SJSA1 (cell line): ENCODE measurements around a stretch of chr3.

DNA sequence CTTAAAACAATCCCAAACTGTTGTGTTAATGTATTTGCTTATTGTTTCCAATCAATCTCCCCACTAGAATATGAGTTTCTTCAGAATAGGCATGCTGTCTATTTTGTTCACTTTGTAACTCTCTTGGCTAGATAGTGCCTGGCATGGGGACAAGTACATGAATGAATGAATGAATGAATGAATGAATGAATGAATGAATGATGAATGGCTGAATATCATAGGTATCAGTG lies 294.8 kb upstream of the GADL1 start:
- RAMPAGE, long total RNA, result no peak

DNA sequence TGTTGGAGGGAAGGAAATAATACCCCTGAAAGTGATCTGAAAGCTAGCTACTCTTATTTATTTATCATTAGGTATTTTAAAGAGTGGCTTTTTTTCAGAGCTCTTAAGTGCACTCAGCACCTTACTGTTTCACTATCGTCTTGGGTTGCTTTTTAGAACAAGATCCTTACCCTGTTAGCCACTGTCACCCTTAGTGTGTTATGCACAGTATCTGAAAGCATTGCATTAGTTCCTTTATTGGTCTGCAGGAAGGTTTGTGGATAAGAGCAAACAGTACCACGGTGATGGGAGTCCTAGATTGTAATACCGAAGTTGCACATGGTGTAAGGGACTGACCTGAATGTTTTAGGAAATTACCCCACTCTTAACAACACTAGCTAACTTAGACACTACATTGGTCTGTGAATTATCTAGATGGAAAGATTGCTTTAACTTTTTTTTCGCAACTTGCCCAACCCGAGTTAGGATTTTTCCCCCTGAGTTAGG lies 1.2 kb downstream of the STT3B start:
- RAMPAGE, long total RNA, result no peak

DNA sequence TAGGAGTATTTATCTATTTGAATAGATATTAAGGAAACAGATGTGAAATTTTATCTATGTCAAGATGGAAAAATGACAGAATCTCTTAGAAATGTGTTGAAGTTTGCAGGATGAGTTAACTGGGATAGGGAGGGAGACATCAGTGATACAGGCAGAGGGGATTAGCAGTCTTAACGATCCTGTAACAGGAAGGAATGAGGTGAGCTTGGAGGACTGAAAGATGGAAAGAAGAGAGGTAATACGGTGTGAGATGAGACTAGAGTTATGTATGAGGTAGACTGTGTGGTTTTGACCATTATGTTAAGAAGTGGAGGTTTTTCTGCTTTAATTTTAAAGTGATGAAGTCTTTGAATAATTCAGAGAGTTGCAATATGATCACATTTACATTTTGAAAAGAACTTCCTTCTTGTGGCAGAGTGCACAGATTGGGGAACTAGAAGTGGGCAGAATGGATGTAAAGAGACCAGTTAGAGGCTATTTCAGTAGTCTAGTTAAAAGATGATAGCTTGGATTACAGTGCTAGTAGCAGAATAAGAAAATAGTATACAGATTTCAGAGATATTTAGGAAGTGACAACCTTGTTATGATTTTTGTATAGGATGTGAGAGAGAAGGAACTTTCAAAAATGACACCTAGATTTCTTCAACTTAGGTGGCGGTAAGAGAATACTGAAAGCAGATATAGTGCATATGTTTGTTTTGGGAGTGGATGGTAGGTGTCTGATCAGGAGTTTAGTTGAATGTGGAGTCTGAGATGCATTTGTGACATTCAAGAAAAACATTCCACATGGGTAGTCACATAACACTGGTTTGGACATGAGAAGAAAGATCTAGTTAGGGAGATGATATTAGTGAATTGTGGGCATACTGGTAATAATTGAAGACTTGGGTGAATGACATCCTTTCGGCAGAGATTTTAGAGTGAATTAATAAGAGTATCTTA lies 40.5 kb downstream of the STT3B start:
- RAMPAGE, long total RNA, result no peak

- RAMPAGE, long total RNA, result no peak
Measured at GRCh38 chr3:31616906-31617135, 84.1 kb downstream of the STT3B start.

DNA sequence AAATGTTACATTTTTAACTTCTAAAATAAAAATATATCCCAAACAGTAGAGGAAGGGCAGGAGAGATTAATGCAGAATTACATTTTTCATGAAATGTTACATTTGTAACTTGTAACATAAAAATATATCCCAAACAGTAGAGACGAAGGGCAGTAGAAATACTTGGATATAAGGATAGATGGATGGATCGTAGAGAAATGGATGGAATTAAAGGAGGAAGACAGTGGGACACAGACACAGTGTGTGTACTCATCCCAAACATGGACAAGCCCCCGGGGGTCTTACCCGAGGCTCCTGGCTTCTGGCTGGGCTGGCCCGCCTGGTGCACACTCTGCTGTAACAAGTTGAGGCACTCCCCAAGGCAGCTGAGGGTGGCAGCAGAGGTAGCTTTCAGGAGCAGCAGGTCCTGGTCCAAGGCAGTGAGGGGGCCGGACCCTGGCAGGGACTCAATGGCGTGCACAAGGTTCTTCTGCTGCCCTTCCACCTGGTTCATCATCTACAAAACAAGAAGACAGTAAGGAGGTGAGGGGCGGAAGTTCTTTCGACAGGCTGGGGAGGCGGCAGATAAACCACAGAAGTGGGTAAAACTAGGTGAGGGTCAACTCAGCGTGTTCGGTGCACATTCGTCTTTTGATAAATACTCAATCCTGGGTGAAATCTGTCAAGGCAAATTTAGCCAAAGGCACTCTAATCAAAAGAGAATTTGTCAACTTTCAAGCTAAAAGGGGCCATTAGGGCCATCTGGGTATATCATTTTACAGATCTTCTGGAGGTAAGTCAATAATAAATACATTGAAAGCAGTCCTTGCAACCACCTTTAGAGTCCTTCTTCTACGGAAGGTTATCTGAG lies 215.1 kb downstream of the STT3B start:
- RAMPAGE, long total RNA, result no peak

GRCh38 chr3:32077059-32077915 lies 29.1 kb upstream of the GPD1L start:
- RAMPAGE, long total RNA, result no peak

- RAMPAGE, long total RNA, result no peak
Measured at GRCh38 chr3:32120418-32120756, 14.0 kb downstream of the GPD1L start.

DNA sequence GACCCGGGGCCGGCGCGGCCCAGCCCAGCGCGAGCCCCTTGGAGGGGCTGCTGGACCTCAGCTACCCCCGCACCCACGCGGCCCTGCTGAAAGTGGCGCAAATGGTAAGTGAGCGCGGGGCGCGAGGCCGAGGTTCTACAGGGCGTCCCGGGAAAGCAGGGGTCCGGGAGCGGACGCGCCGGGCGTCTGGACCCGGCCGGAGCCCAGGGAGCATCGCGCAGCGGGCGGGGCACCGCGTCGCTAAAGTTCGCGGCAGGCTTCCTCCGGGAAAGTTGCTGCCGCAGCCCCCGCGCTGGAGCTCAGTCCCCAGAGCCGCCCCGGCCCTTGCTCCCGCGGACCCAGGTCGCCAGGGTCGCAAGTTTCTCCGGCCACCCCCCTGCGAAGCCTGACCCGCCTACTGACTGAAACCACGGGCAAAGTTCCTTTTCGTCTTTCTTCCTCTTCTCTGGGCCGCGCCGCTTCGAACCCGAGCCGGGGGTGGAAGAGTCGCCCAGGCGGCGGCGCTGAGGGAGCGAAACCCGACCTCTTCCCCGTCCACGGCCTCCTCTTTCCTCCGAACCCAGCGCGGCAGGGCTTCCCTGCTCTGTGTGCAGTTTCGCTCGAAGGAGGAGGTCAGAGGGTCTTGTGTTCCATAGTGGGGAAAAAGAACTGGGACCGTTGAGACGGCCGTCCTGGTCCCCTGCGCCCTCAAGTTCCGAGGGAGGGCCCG lies 463 bp downstream of the CMTM7 start:
- RAMPAGE, long total RNA, result no peak

DNA sequence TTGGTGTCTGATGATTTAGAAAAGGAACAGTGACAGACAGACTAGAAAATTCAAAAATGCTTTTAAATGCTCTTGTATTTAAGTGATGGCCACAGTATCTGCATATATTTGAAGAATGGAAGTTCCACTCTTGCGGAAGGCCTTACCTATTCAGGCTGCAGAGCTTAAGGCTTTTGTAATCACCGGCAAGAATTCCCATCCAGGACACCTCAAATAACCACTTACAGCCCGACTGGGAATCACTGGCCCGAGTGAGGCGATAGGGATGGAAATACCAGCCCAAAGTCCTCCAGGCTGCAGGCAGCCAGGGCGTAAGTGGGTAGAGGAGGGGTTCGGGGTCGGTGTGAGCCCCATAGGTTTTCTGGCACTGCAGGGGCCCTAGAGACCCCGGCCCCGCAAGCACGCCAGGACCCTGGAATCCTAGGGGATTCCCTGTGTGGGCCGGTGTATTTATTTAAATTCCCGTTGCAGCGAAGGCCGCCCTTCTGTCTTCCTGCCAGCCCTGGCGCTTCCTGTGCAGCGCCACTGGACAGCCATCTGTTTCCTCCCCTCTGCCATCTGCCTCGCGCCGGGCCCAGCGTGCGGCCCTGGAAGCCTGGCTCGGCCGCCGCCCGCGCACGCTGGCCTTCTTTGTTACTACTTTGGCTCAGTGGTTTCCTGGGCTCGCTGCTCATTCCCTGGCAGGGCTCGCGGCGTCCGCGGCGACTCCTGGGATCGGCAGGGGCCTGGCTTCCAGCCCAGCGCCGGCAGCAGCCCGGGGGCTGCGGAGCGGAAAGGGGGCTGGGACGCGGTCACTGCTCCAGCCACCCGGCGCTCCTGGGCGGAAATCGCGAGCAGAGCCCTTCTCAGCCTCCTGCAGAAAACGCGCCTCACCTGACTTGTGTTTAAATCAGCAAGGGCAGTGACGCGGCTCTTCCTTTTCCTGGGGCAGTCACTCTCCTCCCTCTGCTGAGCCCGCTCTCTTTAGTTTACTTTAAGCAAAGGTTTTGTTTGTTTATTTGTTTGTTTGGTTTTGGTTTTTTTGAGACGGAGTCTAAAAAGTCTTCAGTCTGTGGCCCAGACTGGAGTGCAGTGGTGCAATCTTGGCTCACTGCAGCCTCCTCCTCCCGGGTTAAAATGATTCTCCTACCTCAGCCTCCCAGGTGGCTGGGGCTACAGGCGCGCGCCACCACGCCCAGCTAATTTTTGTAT lies 9.8 kb downstream of the CMTM7 start:
- RAMPAGE, long total RNA, result no peak

DNA sequence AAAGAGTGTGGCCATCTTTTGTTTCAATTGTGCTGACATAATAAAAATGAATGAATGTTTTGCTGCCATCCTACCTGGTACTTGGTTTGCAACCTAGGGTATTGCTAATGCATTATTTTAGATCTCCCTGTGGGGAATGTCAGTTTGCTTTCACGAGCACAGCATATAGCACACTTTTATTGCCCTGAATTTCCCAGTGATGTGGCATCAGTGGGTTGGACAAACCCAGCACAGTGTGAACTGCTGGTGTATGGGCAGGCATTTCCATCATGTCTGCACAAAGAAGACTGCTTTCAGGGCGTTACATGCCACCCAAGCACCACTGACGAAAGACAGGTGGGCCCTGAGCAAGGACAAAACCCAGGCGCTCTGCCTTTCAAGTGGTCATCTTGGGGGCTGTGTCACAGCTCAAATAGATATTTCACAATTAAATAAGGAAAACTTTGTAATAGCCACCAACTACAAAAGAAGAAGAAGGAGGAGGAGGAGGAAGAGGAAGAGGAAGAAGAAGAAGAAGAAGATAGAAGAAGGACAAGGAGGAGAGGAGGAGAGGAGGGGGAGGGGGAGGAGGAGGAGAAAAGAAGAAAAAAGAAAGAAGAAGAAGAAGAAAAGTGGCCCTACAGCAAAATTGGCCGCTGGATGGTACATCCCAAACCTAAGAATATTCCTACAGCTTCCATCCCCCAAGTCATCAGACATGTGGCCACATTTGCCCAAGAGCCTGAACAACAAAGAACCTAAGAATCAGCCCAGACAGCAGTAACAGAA lies 31.9 kb downstream of the CMTM6 start:
- RAMPAGE, long total RNA, result no peak

DNA sequence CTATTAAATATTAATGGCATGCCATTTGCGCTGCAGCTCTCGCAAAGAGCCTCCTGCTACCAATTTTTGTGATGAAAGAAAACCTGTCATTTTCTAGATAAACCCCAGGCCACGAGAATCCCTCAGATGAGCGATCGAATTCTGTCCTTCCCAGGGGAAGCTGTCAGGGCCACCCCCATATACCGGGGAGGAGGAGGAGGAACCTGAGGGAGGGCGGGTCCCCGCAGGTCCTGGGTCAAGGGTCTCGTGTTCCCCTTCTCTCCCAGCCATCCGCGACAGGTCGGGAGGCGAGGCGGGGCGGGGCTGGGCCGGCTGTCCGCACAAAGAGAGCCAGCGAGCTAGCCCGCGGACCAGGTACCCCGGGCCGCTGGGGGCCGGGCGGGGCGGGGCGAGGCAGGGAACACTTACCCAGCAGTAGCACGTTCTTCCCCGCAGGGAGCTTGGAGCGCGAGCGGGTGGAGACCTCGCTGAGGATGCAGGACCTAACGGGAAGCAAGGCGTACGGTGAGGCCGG lies 663 bp downstream of the DYNC1LI1 start:
- RAMPAGE, long total RNA, result no peak

DNA sequence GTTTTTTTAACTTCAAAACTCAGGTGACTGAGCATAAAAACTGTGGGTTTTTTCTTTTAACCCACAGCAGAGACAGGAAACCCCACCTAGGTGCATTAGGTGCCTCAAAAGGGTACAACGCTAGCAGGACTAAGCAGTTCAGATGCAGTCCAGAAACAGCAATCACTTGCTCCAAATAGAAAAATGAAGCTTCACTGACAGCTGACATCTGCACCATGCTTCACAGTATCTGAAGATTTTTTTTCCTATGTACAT lies 52.2 kb downstream of the GLB1 start:
- RAMPAGE, long total RNA, result no peak

GRCh38 chr3:33114314-33114848 lies 567 bp downstream of the CRTAP start:
- RAMPAGE, long total RNA, result no peak

- RAMPAGE, long total RNA, result no peak
Measured at GRCh38 chr3:33134115-33134384, 20.2 kb downstream of the CRTAP start.

DNA sequence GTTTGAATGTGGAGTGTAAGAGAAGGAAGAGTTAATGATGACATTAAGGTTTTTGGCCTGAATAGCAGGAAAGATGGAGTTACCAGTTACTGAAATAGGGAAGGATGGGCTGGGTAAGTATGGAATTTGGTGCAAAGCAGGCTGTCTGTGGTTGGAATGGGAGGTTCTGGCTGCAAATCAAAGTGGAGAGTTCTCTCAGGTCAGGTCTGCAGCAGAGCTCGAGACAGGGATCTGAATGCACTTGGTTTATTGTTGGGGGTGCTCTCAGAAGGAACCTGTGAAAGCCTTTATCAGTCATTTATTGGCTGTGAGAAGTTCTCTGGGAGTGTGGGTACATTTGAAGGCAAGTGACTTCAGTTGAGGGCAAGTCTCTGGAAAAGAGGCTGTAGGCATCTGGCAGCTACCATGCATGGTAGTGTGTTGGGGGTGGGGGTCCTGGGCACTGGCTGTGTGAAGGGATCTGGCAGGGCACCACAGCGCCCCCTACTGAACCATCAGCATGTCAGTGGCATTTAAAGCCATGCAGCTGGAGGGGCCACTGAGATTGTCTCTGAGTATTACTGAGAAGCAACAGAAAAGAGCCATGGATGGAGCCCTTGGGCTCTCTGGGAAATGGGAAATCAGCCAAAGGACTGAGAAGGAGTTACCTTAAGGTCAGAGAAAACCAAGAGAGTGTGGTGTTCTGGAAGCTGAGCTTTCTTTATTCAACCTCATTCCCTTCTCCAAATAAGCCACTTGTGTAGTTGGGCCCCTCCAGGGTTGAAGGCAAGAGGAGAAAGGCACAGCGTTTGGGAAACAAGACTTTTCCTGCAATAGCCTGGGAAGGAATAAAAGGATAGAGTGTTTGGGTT lies 30.6 kb downstream of the CRTAP start:
- RAMPAGE, long total RNA, result no peak

DNA sequence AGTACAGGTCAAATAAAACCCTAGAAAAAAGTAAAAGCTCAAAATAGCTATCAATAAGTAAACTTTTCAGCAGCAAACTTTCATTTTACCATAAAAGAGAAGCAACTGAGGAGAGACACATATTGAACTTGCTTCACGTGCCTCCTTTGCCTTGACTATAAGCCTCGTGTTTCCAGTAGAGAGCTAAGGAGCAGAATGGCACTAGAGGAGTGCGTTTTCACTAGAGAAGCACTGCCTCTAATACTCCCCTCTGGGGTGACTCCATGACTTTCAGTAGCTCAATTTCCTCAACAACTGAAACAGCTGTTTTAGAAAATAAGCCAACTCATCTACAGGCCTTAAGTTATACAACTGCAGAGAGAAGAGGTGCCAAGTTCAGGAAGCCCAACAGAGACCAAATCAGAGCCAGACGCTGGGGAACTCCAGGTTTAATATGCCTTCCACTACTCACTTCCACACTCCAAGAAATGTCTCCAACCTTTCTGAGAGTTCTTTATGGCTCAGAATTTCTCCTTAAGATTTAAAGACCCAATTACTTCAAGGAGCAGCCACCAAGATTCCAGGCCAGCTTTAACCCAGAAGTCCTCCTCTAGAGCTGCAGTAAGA lies 1.9 kb downstream of the UBP1 start:
- RAMPAGE, long total RNA, result no peak

GRCh38 chr3:33855744-33856519 lies 57.5 kb downstream of the PDCD6IP start:
- RAMPAGE, long total RNA, result no peak

GRCh38 chr3:33866095-33866978 lies 67.9 kb downstream of the PDCD6IP start:
- RAMPAGE, long total RNA, result no peak

GRCh38 chr3:33868661-33869257 lies 70.3 kb downstream of the PDCD6IP start:
- RAMPAGE, long total RNA, result no peak

DNA sequence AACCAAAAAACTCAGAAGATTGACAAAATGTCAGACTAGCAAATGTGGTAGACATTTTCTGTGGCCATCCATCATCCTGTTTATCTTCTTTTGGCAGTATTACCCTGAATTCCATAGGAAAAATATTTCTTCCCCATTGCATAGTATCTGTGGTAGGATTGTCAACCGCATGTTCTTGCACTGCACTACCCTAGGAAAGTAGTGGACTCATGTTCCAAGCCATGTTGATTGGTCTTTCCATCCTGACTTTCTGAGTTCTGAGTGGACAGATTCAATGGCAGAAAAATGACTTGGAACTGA lies 694.7 kb downstream of the PDCD6IP start:
- RAMPAGE, long total RNA, result no peak